Tibial artery (tissue), 1 donor: ENCODE data around the gene FAR2.

DNA sequence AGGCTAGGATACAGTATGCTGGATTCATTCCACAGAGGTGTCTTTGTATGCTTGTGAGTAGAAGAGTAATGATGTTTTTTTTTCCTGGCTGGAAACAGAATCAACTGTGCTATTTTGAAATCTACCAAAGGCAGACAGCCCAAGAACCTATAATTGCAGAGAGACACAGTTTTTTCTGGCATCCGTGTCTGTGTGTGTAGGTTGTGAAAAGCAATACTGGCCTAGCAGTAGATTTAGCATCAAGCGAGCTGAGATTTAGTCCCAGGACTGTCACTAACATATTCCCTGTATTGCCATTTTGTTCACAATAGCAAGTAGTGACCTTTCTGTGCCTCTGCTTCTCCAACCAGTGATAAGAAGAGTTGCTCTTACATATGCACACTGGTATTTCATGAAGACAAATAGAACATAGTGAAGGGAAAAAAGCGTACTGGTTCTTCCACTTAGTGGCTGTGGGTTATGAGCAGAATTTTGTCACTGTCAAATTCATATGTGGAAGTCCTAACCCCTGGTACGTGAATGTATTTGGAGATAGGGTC is 12.4 kb upstream of the PPFIBP1 start:
- PRO-cap = no peak

DNA sequence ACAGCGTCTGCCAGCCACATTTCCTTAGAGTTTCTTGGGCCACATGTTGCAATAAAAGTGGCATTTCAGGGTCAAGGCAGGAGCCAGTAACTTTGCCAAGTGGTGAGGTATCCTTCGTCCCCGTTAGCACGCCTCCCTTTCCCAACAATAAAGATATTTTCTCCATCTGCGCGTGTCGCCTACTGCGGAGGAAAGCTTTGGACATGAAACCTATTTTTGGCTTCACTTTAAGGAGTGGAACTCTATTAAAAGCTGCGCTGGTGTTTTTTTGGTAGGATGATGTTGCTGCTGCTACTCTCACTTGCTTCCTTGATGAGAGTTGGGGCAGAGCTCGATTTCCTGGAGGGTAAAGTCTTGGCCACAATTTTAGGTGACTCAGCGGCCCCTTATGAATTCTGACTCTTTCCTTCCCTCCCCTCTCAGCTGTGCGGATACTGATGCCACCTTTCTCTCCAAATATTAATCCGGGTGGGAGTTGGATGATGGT is 851 bp downstream of the CCDC91 start:
- PRO-cap = bidirectional peak, plus-strand start at position 306 of the sequence, minus-strand start at position 311 of the sequence

- PRO-cap = no peak
These were observed 58.4 kb downstream of the CCDC91 start for GRCh38 chr12:28248593-28249197.

DNA sequence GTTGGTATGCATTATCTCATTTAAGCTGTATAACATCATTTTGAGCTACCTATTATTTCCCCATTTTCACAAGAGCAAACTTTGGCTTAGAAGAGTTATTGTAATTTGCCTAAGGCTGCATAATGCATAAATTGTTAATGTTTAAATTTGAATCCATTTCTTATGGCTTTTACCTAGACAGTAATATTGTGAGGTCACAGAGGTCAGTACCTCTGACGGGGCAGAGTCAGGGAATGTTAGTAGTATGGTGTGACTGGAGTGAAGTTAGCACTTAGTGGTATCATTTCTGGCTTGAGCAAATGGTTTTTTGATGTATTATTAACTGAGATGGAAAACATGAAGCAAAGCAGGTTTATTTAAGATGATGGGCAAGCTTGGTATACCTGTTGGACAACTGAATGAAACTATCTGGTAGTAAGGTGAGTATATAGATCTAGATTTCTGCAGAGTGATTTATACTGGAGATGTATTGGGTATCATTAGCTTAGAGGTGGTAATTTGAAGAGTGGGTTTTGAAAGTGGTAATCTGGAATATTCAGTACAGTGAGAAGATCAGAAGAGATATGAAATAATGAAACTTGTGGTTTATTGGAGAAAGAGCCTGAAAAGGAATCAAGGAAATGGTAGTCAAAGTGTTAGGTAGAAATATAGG is 112.3 kb downstream of the CCDC91 start:
- PRO-cap = no peak

GRCh38 chr12:28342053-28343333 is 152.2 kb downstream of the CCDC91 start:
- PRO-cap = no peak

DNA sequence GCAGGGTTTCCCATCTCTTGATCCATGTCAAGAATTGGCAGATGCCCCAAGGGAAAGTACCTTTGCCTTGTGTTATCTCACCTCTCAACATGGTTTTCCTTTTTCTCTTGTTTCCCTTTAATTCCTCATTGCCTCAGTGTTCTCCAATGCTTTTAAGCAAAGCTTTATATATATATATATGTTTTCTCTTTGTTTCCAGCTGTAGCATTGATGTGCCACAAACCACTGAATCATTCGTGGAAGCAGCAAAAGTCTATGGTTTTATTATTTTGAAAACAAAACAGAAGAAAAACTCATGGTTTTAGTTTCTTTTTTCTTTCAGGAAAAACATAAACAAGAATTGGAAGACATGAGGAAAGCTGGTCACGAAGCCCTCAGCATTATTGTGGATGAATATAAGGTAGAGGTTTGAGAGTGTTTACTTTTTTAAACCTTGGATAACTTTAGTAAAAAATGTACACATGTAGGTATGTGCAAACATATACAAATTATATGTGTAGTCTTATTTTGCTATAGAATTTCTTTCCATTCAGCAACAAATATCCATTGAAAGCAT is 171.9 kb downstream of the CCDC91 start:
- PRO-cap = no peak

GRCh38 chr12:28391122-28391670 is 200.9 kb downstream of the CCDC91 start:
- PRO-cap = no peak

- PRO-cap = no peak
These were observed 45.7 kb upstream of the FAR2 start for GRCh38 chr12:29103284-29103857.

GRCh38 chr12:29148347-29149409 is at the start of gene FAR2:
TSS of gene FAR2 (plus strand) at chr12:29149278.
- PRO-cap = unidirectional peak, plus-strand start at chr12:29148381; unidirectional peak, plus-strand start at chr12:29149035

DNA sequence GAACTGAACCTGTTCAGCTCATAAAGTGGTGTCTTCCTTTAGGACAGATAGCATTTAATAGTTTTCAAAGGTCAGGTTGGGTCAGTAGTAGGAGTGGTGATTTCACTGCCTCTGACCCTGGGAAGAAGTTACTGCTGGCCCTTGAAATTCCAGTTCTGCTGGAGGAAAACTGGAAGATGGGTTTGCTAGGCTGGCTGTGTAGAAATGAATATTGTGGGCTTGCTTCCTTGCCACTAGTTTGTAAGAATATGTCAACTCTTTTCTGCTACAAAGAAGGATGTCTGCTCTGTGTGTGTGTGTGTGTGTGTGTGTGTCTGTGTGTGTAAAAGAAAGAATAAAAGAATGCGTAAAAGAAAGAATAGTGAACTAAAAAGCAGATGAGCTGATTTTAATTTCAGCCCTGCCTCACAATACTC is 60.3 kb downstream of the FAR2 start:
- PRO-cap = no peak

DNA sequence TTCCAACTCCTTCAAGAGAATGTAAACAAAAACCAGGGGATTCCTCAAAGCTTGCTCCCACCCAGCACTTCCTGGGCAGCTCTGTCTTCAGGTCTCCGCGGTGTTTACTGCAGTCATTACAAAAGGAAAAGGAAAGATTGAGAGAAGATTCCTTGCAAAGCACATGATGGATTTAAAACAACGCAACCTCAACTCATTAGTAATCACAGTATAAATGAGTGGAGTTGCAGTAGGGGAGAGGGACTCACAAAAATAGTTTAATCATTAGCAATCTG is 49.6 kb upstream of the OVCH1 start:
- PRO-cap = no peak

DNA sequence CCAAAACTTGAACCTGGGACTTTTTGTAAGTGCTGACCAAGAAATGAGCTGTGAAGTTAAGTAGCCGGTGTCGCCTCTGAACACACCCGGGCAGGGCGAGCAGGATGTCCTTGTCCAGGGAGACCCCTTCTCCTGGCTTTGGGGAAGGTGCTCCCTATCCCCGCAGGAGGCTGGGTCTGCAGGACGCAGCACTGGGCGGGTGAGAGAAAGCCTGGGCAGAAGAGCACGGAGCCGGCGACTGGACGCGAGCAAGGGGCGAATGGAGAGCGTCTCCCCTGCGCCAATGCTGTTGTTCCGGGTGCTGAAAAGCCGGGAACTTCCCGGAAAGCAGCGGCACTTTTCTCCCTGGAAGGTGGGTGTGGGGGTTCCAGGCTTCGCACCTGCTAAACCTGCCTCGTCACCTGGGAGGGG is 417.0 kb upstream of the TMTC1 start:
- PRO-cap = no peak

DNA sequence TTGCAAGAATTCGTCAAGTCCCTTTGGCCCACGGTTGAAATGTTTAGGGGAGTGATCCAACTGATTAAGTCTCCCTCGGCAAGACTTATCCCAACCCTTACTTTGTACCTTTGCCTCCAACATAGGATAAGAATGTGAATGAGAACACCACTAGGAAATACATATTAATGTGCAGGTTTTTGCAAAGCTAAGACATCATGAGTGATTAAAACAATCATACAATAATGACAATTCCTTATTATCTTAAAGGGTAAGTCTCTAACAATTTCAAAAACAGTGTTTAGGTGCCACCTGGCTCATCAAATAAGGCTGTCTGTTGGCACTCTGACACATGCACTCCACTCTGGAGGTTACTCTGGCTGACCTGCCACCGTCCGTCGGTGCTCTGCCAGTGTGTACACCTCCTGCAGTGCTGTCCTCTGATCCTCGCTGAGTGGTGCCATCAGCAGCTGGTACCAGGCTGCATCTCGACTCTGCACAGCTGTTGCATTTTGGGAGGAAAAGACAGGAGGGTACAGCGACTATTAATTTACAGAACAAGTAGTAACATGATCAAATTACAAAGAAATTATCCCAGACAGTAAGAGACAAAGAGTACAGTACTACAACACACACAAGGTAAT is 64.0 kb downstream of the IPO8 start:
- PRO-cap = no peak

DNA sequence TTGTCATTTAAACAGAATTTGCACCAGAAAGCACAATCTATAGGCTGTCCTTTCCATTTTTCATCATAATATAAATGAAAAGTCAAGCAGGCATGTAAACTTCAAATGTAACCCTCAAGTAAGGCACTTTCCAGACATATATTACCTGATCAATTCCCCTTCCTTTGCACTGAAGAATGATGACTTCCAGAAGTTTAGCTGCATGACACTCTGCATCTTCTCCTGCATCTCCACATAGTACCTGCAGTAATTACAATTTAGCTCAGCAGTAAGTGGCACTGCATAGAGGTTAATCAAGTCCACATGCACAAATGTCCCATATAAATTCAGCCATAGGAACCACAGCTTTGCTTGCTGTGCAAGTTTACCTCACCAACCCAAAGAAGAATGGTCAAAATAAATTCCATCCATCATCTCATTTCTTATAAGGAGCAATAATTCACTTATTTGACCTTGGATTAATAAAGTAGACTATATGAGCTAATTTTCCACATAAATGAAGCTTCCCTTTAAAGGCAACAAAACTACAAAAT is 46.6 kb downstream of the IPO8 start:
- PRO-cap = no peak

- PRO-cap = no peak
These were observed 43.8 kb downstream of the IPO8 start for GRCh38 chr12:30651775-30652410.

DNA sequence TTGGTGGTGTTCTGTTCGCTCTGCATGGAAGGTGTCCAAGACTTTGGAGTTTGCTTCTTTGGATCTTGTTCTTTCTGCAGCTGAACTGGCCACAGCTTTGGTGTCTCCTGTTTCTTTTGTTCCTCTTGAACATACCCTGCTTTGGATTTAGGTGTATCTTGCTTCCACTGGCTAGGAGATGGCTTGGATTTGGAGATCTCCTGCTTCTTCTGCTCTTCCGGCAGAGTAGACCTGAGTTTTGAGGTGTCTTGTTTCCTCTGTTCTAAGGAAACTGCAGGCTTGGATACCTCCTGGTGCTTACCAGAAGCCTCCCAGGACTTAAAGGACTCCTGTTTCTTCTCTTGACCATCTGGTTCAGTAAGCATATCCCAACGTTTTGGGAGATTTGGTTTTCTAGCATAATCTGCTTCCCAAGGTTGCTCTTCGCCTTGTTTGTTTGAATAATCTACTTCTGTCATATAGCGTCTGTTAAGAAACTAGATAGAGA is 25.9 kb downstream of the CAPRIN2 start:
- PRO-cap = no peak

- PRO-cap = no peak
These were observed 19.3 kb downstream of the TSPAN11 start for GRCh38 chr12:30945863-30946250.

GRCh38 chr12:31118940-31119794 is 45.5 kb downstream of the DDX11 start:
- PRO-cap = unidirectional peak, plus-strand start at chr12:31119172

DNA sequence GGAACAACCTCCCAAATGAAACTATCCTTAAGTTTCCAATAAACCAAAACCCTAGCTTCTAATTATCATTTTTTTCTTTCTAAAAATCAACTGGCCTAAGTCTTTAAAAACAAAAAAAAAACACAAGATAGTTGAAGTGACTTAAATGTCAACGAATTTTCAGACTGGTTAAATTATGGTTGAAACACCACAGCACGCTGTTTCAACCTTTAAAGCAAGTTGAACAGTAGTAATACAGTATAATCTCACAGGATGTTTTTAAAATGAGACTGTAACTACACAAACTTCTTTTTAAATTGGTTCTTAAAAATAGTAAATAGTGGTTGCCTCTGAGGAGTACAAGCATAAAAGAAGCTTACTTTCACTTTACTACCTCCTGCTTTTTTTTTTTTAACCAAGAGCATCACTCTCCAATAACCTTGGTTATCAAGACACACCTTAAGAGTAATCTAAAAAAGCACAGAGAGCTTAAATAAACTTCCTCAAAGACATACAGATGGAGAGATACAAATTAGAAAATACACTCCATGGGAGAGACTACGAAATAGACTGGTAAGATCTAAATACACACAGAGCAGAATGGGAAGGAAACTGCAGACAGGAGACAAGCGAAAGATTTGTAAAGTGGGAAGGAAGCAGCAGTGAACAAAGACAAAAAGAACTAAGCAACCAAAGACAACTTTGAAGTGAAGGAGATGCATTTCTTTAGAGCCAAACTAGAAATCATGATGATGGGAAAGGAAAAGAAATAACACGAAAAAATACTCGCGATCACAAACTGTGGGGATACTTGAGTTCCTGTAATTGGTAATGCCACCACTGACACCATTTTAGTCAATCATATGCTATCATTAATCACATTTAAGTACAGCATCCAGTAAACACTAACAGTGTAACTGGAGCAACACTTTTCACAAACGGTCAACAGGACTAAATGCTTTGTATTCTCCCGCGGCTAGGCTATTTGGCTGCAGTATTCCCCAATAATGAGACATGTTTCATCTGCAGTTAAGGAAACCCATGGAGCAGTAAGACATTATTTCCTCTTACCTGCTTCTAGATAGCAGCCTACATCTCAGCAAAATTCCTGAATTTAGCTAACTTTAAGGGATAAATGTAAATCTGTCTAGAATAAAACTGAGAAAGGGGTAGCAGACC is 8.3 kb downstream of the SINHCAF start:
- PRO-cap = no peak

GRCh38 chr12:31322628-31323401 is 3.1 kb downstream of the SINHCAF start:
- PRO-cap = no peak